Gastroesophageal sphincter (tissue), 4 donors: ENCODE measurements around the genes DEFB127, DEFB128 and RBCK1.

DNA sequence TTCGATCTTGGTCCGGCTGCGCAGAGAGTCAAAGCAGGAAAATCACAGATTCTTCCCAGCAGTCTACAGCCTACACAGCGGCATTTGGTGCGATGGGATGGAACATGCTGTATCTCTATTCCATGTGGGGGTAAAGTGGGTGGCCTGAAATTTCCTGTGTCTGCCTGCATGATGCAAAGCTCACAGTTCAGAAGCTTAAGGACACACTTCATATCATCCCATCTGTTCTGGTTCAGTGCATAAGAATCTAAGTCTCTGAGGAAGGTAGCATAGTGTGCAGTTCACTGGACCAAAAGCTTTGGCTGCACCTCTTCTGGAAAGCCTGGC lies at the start of gene DEFB127:
Gene DEFB127, plus strand, starts transcription at position 238 of the 327 bp plus-strand sequence.
- PRO-cap = no peak
- RAMPAGE, long total RNA, 4 experiments = no peak in any of the 4 experiments

DNA sequence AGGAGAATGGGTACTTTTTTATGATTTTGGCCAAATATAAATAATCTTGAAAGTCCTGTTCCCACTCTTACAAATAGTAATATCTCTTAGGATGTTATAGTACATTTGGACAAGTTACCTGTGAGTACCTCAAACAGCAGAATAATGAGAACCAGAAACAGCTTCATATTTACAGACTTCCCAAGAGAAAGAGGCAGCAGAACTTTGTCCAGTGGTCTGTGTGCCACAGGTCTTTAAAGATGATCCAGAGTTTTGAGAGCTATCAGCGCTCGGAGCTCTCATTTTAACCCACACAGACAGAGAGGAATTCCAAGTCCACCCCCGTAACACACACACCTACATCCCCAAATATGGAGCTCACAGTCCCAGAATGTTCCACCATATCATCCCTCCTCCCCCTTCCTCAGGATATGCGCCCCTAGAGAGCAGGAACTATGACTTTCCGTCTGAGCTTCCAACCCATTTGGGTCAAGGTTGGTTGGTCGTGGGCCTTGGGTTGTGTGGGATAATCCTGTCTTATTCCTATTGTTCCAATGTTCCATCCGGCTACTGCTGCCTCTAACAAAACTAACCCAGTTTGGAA lies at the start of gene DEFB128:
Gene DEFB128, minus strand, starts transcription at position 255 of the 583 bp plus-strand sequence.
- PRO-cap = no peak
- RAMPAGE, long total RNA, 4 experiments = no peak in any of the 4 experiments

GRCh38 chr20:407999-409042 lies at the start of gene RBCK1:
Gene RBCK1 (plus strand): TSS chr20:408299.
- PRO-cap = bidirectional peak, plus-strand start at chr20:408098, minus-strand start at chr20:407922; bidirectional peak, plus-strand start at chr20:408310, minus-strand start at chr20:408229
- RAMPAGE, long total RNA, 4 experiments = start-site peak on the plus strand in 3 of 4 experiments, at chr20:408058-408359 at its widest, 21 to 279 reads per replicate

DNA sequence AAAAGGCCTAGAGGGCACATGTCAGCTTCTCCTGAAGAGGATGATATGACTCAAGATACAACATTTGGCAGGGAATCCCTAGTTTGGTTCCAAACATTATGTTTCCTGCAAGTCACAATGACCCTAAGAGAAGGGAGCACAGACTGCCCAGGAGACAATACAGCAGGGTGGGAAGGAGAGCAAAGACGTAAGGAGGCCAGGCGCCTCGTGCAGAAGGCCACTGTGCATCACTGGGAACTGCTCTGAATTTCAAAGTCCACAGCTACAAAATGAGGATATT lies 17.2 kb downstream of the TBC1D20 start:
- PRO-cap = no peak
- RAMPAGE, long total RNA, 4 experiments = no peak in any of the 4 experiments

DNA sequence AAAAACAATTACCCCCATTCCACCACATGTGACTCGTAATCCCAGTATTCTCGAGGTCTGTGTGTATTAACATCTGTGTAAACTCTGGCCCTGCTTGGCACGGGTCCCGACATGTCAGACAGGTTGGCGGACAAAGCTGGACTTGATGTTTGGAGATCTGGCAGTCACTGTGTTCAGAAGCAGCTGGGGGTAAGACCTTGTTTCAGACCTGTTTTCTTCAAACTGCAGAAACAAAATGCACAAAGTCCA lies 35.2 kb downstream of the CSNK2A1 start:
- PRO-cap = no peak
- RAMPAGE, long total RNA, 4 experiments = no peak in any of the 4 experiments

GRCh38 chr20:568081-568652 lies 24.6 kb upstream of the CSNK2A1 start:
- PRO-cap = no peak
- RAMPAGE, long total RNA, 4 experiments = no peak in any of the 4 experiments

GRCh38 chr20:750735-750992 lies 17.6 kb downstream of the SLC52A3 start:
- PRO-cap = no peak
- RAMPAGE, long total RNA, 4 experiments = no peak in any of the 4 experiments

DNA sequence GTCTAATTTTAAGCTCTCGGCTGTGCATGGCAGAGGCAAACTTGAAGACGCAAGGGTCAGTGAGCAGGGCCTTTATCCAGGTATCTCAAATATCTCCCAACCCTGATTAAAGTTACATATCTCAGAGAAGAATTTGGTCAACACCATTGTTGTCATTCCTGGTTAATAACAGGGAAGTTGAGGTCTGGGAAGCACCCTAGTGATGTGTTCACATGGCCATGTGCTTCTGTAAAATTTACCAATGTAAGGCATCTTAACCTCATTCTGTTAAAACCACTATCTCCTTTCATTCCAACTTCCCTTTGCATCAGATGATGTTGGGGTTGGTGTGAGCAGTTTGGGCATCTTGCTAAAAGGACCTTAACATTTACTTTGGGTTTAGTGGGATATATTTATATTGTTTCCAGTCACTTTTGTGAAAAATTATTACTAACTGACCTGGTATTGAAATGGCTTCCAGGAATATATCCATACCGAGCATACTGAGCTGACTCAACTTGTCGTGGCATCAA lies 3.9 kb upstream of the FAM110A start:
- PRO-cap = no peak
- RAMPAGE, long total RNA, 4 experiments = no peak in any of the 4 experiments

GRCh38 chr20:844198-845312 lies 11.0 kb downstream of the FAM110A start:
- PRO-cap = no peak
- RAMPAGE, long total RNA, 4 experiments = no peak in any of the 4 experiments

- PRO-cap = no peak
- RAMPAGE, long total RNA, 4 experiments = no peak in any of the 4 experiments
These were observed 20.5 kb downstream of the SNPH start for GRCh38 chr20:1286666-1286986.

DNA sequence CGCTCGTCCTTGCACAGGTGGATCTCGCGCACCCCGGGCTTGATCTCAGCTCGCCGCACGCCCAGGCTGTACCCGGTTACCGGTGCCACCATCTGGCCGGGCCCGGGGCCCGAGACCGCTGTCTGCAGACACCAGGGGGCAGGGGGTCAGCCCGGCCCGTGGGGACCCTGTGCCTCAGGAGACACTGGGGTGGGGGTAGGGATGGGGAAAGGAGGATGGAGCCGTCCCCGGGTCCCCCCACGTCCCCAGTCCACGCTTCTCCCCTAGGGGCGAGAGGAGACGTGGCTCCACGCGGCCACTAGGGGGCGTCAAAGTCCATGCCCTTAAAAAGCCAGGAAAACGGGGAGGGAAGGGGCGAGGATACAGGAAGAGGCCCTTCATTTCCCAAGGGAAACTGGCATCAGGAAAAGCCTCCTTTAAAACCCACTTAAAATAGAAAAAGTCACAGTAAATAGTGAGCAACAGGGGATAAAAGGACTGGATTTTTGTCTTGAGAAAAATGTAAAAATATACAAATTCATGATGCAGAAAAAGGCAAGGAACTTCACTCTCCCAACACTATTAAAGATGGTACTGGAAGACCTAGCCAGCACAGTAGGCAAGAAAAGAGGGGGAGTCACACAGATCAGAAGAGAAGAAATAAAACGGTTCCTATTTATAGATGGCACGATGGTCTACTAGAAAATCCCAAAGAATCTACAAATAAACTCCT lies 15.4 kb downstream of the SDCBP2 start:
- PRO-cap = no peak
- RAMPAGE, long total RNA, 4 experiments = no peak in any of the 4 experiments

DNA sequence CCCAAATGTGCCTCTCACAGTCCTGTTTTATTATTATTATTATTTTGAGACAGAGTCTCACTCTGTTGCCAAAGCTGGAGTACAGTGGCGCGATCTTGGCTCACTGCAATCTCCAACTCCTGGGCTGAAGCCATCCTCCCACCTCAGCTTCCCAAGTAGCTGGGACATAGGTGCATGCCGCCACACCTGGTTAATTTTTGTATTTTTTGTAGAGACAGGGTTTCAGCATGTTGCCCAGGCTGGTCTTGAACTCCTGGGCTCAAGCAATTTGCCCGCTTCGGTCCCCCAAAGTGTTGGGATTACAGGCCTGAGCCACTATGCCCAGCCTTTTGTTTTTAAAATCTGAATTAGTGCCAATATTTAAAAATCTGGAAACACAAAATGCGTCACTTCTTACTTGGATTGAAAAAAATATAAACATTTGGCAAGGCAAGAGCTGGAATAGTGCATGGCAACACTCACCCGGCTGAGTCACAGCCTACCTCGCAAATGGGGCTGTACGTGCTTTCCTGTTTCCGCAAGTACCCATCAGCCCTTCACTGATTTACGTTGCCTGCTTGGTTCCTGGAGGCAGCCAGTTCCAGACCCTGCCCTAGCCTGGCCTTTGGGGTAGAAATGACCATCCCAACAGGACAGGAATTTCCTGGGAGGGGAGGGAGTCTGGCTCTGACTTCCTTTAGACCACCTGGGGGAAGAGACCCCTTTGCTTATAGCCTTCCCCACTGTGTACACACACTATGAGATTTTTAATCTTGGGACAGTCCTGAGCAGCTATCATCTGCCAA lies 6.2 kb downstream of the SDCBP2 start:
- PRO-cap = bidirectional peak, plus-strand start at position 542 of the sequence, minus-strand start at position 301 of the sequence
- RAMPAGE, long total RNA, 4 experiments = no peak in any of the 4 experiments

DNA sequence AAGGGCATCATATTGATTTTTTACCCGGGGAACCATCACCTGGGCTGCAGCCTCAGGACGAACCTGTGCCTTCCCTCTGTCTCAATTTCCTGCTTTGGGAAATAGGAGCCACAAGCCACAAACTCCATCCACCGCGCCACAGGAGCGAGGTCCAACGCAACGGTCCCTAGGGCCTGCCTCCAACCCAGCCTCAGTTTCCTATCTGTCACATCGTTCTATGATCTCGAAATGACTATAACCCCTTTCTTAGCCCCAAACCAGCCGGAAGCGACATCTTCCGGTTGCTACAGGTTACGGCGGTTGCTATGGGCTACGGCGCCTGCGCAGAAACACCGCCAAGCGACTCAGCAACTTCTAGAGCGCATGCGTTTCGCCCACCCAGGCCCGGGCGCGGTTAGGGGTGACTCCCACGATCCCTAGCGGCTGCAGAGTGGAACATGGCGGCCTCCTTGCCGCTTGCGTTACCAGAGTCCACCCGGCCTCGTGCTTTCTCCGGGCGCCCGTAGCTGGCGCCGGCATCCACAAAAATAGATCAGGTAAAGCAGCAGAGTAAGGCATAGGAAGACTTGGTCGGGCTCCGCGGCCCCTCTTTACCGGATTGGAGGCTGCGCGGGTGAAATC lies 3.8 kb downstream of the SDCBP2 start:
- PRO-cap = bidirectional peak, plus-strand start at position 428 of the sequence, minus-strand start at position 269 of the sequence
- RAMPAGE, long total RNA, 4 experiments = start-site peak on the plus strand in 4 of 4 experiments, centred at positions 421 to 430 of the sequence, 23 to 74 reads per replicate

DNA sequence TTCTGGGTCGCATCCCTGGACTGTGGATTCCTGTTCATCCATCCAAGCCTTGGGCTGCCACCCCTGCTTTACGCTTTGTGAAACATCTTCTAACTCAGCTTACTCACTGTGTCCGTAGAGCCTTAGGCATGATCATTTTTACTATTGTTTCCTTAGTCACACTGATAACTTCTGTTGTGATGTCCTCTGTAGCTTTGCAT lies 8.5 kb upstream of the FKBP1A start:
- PRO-cap = no peak
- RAMPAGE, long total RNA, 4 experiments = no peak in any of the 4 experiments

GRCh38 chr20:1469698-1470832 lies 3.4 kb upstream of the NSFL1C start:
- PRO-cap = no peak
- RAMPAGE, long total RNA, 4 experiments = no peak in any of the 4 experiments

DNA sequence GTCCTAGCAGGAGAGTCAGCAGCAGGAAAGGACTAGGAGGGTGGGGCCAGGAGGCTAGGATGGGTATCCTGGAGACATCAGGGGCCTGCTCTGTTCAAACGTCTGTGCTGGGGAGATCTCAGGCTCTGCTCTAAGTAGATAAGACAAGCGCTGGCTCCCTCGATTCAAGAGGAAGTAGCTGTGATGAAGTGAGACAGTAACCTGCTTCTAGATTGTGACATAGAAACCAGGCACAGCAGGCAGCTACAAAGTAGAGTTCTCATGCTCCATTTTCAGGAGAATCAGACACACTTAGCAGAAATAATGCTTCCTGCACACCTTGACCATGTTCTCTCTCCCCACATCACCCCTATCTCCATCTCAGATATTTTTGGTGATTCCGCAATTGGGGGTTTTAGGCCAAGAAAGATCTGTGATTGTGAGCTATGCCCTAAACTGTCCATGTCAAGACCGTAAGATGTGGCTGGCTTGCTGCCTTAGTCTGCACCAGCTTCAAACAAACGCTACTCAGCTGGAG lies 50.6 kb upstream of the SIRPG start:
- PRO-cap = no peak
- RAMPAGE, long total RNA, 4 experiments = no peak in any of the 4 experiments

DNA sequence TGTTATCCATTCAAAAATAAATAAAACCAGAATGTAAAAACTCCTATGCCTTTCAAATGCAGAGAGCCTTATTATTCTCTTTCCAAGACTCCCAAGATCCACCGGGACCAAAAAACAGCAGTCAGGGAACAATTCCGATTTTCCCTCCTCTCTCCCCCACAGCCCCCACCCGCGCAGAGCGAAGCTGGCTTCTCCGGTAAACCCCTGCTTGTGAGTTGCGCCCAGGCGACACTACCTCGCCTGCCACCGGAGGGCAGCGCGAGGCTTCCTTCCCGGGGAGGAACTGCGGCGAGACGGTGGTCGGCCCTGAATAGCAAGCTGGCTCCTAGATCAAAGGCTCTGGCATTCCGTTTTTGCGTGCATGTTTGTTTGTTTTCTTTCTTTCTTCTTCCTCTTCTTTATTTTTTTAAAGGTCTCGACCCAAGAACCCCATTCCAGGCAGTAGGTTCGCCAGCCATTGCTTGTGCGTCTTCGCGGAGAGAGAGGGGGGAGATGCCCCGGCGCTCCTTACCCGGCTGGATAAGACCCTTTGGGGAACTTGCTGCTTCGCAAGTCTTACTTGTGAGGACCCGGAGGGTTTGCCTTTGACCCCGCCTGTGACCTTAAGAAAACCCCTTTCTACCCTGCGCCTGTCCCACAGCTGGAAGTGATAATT lies 92.8 kb upstream of the SIRPA start:
- PRO-cap = no peak
- RAMPAGE, long total RNA, 4 experiments = no peak in any of the 4 experiments

GRCh38 chr20:1816195-1816737 lies 78.9 kb upstream of the SIRPA start:
- PRO-cap = no peak
- RAMPAGE, long total RNA, 4 experiments = no peak in any of the 4 experiments

DNA sequence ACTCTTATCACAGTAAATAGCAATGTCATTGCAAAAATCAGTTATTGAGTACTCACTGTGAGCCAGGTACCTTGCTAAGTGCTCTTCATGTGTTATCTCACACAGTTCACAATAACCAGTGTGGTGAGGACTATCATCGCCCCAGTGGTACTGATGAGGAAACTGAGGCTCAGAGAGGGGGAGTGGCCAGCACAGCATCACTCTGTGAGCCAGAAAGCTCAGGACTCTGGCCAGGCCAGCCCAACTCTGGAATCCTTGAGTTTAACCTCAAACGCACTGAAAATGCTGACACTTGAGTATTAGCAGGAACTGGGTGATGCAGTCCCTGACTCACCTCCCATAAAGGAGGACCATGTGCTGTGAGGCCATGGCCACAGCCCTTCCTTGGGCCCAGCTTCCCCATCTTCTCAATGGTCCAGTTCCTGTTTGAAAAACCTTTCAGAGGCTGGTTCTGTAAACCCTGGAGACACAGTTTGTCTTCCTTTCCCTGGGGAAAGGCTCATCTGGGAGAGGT lies 74.6 kb upstream of the SIRPA start:
- PRO-cap = no peak
- RAMPAGE, long total RNA, 4 experiments = no peak in any of the 4 experiments

DNA sequence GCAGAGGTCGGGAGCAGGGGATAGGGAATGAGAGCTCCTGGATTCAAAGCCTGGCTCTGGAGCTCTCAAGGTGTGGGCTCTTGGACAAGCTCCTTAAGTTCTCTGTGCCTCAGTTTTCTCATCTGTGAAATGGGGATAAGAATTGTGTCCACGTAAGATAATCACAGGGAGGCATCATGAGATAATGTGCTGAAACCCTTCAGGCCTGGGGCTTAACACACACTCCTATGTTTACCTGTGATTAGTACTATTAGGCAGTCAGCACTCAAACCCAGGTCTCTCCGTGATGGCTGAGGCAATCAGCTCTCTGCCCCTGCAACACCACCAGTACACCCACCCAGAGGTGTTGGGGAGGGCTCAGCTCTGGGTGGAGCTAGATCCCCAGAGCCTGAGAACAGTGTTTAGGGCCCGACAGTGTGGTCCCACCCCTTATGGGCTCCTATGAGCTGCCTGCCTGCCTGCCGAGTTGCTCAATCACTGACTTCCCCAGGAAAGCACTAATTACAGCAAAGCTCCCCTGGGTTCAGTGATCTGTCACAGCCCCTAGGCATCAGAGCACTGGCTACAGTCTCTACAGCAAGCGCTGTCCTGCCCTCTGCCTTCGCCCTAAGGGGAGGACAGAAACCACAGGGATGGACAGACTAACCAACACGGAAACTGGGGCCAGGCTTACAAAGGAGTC lies 6.2 kb upstream of the SIRPA start:
- PRO-cap = no peak
- RAMPAGE, long total RNA, 4 experiments = no peak in any of the 4 experiments